Airway epithelial cell (primary cell): ENCODE measurements around a stretch of chr12.

GRCh38 chr12:11658473-11658748 is 8.9 kb downstream of the ETV6 start:
- RAMPAGE, long total RNA: no peak

DNA sequence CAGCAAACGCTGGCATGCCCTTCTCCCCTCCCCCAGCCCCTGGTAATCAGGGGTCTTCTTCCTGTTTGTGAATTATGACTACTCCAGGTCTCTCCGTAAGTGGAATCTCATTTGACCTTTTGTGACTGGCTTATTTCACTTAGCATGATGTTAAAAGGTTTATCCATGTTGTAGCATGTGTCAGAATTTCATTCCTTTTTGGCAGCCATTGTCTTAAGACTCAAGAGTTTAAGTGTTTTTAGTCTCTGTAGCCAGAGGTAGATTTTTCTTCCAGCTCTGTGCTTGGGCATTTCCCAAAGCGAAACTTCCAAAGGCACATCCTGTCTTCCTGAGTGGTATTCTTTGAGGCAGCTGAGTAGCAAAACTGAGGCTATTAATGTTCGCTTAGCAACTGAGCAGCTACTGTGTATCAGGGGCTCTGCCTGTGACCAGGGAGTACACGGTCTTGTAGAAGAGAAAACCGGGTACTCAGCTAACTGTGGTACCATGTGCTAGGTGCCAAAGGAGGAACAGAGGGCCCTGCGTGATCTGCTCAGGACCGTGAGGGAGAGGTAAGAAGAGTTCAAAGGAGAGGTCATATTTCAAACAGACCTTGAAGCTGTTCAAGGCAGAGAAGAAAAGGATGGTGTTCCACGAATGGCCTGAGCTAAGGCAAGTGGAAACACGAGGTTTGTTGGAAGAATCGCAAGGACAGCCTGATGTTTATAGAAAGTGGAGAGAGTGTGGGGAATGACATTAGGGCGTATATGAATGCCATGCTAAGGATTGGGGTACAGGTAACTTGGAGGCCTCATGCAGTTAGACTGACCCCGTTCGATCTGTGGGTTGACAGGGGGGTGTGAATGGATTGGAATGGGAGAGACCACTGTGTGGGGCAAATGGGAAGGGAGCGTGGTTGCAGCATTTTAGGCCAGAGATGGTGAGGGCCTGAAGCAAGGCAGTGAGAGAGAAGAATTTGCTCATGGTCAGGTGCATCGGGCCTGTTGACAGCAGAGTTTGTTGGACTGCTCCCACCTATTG is 52.1 kb downstream of the ETV6 start:
- RAMPAGE, long total RNA: no peak

GRCh38 chr12:11704028-11704600 is 54.6 kb downstream of the ETV6 start:
- RAMPAGE, long total RNA: no peak

- RAMPAGE, long total RNA: no peak
Measured at GRCh38 chr12:11706493-11707693, 57.4 kb downstream of the ETV6 start.

DNA sequence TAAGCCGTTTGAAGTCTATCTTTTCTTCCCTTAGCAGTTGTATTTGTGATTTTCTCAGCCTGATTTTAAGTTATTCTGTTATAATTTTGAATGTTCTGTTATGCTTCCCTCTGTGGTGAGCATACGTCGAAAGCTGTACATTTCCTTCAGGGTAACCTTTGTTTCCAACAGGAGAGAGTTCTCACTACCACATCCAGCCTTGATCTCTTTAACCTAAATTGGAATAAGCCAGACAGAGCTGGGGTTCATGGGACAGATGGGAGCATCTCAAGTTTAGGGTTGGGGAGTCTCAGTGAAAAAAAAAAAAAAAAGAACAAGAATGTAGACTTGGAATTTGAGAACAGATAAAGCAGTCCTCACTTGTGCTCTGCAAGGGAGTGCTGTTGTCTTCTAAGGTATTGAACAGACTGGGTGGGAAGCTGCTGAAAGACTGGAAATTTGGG is 58.5 kb downstream of the ETV6 start:
- RAMPAGE, long total RNA: no peak

GRCh38 chr12:11717146-11717952 is 67.9 kb downstream of the ETV6 start:
- RAMPAGE, long total RNA: no peak

- RAMPAGE, long total RNA: no peak
Measured at GRCh38 chr12:11718665-11719637, 69.5 kb downstream of the ETV6 start.

GRCh38 chr12:11766271-11767065 is 117.0 kb downstream of the ETV6 start:
- RAMPAGE, long total RNA: no peak

DNA sequence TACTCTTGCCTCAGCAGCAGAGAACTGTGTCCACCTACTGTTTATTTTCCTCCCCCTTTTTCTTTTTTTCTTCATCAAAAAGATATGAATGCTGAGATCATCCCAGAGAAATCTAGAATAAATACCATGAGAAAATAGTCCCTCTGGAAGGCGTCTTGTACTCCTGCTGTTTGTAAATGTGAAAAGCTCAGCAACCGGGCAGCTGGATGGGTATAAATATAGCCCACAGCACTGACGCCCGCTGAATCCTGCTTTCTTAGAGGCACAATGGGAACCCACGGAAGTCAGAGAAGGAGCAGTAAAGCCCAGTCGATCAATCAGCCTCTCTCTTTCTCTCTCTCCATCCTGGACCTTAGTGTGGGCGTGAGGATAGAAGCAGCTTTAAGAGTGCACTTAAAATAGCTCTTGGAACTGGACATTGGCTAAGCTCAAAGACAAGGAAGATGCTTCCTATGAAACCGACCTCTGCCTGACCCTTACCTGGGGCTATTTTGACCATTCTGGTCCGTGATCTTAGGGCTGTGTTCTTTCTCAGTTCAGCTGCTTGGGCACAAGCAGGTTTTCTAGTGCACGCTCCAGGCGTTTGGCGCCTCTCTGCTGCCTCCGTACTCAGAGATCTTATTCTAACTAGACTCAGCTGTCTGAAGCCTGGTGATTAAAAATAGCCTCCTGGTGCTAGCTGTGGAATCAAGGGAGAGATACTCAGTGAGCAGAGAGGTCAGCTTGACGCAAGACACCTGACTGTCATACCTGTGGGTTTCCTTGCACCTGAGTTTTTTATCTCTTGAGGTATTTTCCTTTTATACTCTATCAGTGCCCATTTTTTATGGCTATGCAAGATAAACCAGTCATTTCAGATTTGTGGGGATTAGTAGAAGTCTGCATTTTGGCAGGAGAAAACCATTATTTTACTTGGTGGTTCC is 144.6 kb downstream of the ETV6 start:
- RAMPAGE, long total RNA: no peak

DNA sequence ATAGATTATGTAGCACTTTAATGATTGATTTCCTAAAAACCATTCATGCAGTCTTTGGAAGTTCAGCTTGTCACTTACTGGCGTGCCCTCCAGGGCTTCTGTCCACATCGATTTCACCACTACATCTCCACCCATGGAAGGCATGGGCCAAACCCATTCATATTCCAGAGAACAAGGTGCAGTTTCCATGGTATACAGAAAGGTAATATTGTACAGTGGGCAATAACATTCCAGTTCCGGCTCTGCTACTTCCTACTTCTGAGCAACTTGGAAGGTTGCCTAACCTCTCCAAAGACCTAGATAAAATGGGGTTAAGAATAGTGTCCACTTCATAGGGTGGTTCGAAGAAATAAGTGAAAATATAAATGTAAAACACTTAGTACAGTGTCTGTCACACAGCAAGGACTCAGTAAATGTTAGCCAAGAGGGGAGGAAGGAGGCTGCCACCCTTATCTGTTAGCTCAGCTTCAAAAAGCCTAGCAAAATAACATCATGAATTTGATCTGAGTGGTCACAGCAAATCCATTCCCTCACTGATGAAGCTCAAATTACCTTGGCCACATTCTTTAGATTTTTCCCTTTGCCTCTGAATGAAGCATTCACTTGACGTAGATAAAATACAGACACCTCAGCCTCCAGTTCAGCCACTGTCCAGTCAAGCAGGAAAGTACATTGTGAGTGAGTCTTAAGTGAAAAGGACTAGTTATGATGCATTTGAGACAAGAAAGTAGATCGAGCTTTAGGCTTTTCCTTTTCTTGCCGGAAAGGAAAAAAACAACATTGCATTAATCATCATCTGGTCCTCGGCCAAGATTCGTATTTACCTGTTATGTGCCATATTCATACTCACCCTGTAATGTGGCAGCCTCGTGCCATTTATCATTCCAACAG is 146.3 kb downstream of the ETV6 start:
- RAMPAGE, long total RNA: no peak

GRCh38 chr12:11814189-11815205 is 165.0 kb downstream of the ETV6 start:
- RAMPAGE, long total RNA: no peak

GRCh38 chr12:11837027-11837419 is 187.5 kb downstream of the ETV6 start:
- RAMPAGE, long total RNA: no peak

DNA sequence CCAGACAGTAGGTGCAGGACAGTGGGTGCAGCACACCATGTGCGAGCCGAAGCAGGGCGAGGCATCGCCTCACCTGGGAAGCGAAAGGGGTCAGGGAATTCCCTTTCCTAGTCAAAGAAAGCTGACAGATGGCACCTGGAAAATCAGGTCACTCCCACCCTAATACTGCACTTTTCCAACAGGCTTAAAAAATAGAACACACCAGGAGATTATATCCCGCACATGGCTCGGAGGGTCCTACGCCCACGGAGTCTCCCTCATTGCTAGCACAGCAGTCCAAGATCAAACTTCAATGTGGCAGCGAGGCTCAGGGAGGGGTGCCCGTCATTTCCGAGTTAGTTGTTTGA is 161.5 kb upstream of the BCL2L14 start:
- RAMPAGE, long total RNA: no peak

GRCh38 chr12:12024763-12025496 is 45.8 kb upstream of the BCL2L14 start:
- RAMPAGE, long total RNA: no peak

DNA sequence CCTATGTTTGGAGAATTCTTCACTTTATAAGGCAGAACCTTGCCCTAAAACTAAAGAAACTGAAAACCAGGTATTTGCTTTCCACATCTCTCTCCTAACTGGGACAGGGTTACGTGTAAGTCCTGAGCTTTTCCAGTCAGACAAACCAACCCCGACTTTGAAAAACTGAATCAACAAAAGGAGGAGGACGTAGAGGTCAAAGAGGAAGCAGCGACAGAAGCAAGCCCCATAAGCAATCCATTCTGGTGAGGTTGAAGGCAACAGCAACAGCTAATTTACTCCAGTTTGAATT is 47.2 kb downstream of the LRP6 start:
- RAMPAGE, long total RNA: no peak

- RAMPAGE, long total RNA: no peak
Measured at GRCh38 chr12:12308395-12308849, 41.6 kb upstream of the LRP6 start.

DNA sequence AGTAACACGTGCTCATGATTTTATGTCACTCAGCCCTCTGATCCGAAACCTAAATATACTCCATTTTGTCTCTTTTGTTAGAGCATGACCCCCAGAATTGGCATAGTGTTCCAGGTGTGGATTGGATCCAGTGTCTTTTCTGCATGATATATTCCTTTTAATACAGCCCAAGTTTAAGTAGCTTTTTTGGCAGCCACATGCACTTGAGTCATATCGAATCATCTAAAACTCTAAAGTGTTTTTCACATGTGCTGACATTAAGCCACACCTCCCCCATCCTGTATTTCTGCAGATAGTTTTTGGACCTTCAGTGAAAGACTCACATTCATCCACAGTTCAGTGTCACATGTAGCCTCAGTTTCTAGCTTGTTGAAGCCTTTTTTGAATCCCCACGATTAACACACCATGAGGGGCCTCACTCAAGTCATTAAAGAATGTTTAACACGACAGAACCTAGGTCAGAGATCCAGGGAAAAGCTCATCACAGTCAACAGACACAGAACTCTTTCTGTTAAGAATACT is 30.7 kb downstream of the BORCS5 start:
- RAMPAGE, long total RNA: no peak

GRCh38 chr12:12449538-12450162 is 92.8 kb downstream of the BORCS5 start:
- RAMPAGE, long total RNA: no peak

- RAMPAGE, long total RNA: no peak
Measured at GRCh38 chr12:12492818-12493776, 69.6 kb downstream of the DUSP16 start.

- RAMPAGE, long total RNA: no peak
Measured at GRCh38 chr12:12500317-12500806, 62.3 kb downstream of the DUSP16 start.